CD14-positive monocyte (primary cell): ENCODE measurements around a stretch of chr13.

DNA sequence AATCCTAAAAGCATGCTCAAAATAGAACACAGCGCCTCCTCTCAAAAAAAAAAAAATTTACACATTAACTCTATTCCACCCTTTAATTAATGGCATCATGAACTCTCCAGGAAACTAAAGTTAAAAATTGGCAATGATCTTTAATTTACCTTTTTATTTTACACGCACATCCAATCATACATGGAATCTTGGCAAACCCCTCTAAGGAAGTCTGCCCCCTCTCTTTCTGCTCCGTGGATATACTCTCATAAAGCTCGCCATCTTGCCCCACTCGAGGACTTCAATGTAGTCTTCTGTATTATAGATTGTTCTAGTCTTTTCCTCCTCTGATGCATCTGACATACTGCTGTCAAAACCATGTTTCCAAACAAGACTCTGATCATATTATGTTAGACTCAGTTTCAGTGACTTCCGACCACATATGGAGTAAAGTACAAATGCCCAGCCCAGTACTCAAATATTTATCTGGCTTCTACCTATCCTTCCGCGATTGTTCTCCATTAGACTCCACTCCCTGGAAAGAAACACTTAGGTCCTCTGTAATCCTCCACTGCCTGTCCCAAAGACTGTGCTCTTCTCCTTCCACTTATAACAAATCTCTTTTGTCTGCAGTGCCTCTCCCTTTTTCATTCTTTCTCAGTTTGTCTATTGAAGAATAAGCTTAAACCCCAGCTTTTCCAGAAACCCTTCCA lies 439.7 kb downstream of the EFNB2 start:
- CAGE, long polyA plus RNA = no peak

DNA sequence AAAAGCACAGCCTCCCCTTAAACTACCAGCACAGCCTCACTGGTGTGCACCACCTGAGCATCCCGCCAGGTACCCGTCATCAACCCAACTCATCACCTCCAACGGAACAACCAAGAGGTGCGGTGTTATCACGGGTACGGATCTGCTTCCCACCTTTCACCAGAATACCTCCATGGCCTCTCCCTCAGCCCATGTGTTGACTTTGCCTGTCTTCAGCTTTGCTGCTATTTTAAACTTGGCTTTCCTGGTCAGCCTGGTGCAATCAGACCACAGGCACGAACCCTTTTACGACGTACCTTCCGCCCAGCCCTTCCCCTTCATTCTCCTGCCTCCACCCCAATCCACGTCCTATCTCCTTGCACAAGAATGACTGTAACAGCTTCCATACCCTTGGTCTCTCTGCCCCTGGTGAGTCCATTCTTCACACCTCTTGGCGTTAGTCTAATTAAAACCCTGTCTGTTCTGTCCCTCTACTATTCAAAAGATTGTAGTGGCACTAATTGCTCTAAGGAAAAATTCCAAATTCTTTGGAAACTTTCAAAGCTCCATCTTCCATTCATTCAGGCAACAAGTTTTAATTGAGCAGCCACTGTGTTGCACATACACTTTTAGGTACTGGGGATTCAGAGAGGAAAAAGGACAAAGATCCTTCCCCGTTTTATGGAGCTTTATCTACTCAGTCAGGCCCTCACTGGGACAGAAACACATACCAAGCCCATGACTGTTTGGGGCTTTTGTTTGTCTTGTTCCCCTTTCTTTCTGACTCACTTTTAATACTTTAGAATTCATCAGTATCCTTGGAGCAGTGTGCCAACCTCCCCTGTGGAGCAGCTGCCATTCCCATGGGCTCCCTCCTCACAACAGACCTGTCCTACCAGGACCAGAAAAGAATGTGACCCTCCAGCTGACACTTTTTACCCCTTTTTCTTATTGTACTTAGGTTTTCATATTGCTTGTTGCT lies 431.5 kb downstream of the EFNB2 start:
- CAGE, long polyA plus RNA = no peak

GRCh38 chr13:106376229-106376786 lies 159.2 kb downstream of the EFNB2 start:
- CAGE, long polyA plus RNA = no peak

DNA sequence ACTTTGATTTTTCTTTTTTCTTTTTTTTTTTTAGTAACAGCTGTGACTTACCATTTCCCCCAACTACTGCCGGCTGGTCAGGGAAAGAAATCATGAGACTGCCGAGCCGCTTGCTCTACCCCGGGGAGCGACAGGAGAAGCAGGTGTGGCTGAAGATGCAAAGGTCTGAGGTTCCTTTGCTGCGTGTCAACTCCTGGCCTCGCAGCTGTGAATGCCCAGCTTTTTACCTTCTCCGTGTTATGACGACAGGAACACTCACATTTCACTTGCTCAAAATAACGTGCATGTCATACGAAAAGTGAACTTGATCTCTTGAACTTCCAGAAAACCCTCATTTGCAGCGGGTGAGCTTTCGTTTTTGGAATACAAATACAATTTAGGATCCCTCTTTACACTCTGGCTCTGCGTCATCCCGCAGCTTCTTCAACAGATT lies 117.9 kb downstream of the EFNB2 start:
- CAGE, long polyA plus RNA = no peak

- CAGE, long polyA plus RNA = no peak
These were observed 41.8 kb downstream of the EFNB2 start for GRCh38 chr13:106493457-106494214.

- CAGE, long polyA plus RNA = no peak
These were observed 22.6 kb downstream of the EFNB2 start for GRCh38 chr13:106512819-106513354.

DNA sequence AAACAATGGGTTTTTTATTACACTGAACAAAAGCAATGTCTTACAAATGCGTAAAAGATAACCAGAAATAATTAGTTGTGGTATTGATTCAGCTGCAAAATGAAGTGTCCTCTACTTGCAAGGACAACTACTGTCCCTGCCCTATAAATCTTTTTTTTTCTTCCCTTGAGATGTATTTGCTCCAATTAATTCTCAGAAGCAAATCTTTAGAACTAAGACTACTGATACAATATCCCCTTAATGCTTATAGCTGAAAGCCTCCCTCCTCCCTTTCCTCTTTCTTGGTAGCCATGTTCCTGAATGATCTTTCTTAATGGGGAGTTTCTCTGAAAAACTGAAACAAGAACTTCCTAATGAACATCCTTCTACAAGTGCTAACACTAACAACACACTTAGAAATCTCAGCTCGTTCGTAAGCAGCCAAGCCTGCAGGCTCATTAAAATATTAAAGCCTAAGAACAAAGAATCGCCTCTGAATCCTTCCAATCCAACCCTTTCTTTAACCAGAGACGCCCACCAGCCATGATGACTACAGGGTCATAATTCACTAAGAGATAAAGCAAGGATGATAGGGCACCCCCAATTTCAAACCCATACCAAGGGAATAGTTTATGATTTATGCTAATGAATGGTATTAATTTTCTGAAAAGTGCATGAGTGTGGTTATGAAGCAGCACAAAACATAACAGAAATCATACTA lies 22.0 kb downstream of the EFNB2 start:
- CAGE, long polyA plus RNA = no peak

GRCh38 chr13:106522962-106523242 lies 12.6 kb downstream of the EFNB2 start:
- CAGE, long polyA plus RNA = no peak

- CAGE, long polyA plus RNA = no peak
These were observed 15.4 kb upstream of the EFNB2 start for GRCh38 chr13:106550768-106551417.

DNA sequence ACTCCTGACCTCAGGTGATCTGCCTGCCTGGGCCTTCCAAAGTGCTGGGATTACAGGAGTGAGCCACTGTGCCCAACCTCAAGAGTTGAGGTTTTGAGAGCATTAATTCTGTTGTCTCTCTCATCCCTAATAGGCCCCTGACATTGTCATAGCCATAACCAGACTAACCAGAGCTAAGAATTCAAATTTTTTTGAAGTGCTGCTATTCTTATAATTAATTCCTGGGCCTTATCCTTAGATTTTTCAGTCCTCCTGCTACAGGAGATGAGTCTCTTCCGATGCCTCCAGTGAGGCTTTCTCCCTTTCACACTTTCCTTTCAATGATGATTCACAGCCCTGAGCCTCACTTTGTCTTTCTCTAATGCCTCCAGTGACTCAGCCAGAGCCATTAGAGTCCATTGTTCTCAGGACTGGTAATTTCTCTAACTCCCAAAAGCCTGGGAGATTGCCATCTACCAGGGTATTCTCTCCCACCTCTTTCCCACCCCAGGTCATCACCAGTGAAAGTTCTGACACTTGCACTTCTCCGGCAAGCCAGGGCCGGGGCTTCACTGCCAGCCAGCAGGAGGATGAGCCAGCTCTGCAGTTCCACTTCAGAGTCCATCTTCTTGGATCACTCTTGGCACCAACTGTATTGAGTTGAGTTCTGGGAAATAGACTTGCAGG lies 49.6 kb upstream of the ARGLU1 start:
- CAGE, long polyA plus RNA = no peak

- CAGE, long polyA plus RNA = no peak
These were observed 338.0 kb upstream of the ARGLU1 start for GRCh38 chr13:106905791-106906403.

DNA sequence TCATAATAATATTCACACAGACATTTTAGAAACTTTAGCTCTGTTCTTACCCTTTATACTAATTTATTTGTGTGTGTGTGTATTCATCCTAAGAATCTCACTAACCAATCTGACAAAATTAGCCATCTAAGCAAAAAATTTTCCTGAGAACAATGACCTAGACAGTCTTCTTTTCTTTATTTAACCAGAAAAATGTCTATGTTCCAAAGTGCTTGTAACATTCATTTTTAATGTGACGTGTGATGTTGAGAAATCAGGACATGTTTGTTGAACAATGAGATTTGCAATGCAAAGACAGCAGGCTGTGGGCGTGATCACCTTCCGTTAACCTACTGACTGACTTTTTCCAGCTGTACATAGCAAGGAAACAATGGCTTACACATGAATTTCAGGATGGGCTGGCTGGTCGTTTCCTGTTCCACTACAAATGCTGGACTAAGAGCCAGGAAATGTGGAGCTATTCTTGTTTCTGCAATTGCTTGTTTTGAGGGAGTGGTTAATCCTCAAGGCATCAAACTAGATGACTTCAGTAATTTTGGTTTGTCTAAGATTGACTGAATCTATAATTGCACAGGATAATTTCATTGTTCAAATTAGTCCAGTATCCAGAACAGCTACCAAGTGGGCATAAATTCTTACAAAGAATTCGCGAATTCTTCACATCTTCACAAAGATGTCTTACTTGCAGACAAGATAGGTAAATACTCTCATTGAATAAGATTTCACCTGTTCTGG lies 634.7 kb upstream of the ARGLU1 start:
- CAGE, long polyA plus RNA = no peak

- CAGE, long polyA plus RNA = no peak
These were observed 617.6 kb downstream of the NALF1 start for GRCh38 chr13:107249707-107250122.

DNA sequence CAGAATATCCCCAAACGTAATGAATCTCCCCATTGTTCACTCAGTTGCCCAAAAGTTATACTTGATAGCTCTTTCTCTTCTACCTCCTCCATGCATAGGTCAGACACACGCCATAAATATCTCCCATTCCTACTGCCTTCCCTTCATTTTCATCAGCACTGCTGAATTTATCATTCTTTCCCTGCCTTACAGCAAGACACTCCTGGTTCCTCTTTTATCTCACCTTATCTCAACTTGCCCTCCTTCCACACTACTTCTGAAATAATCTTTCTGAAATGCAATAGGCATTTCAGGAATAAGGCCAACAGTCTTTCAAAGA lies 333.9 kb downstream of the MYO16 start:
- CAGE, long polyA plus RNA = no peak

DNA sequence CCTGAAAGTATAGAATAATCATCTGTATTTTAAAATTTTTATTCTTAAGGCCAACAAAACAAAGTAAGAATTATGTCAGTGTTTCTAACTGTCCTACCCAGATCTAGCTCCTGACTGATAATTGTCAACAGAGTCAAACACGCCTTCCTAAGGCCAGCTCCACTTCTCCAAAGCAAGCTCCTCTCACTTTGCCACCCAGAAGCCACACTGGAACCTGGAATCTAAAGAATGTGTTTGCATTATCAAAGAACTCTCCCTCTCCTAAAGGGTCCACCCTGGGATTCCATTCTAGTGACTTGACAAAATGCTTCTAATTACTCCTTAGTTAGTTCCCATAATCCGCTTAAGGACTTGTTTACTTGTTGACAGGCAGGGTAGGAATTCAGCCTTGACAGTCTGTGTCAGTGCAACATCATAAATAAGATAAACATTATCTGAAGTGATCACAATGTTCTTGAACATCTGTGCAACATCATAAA lies 512.3 kb downstream of the IRS2 start:
- CAGE, long polyA plus RNA = no peak

DNA sequence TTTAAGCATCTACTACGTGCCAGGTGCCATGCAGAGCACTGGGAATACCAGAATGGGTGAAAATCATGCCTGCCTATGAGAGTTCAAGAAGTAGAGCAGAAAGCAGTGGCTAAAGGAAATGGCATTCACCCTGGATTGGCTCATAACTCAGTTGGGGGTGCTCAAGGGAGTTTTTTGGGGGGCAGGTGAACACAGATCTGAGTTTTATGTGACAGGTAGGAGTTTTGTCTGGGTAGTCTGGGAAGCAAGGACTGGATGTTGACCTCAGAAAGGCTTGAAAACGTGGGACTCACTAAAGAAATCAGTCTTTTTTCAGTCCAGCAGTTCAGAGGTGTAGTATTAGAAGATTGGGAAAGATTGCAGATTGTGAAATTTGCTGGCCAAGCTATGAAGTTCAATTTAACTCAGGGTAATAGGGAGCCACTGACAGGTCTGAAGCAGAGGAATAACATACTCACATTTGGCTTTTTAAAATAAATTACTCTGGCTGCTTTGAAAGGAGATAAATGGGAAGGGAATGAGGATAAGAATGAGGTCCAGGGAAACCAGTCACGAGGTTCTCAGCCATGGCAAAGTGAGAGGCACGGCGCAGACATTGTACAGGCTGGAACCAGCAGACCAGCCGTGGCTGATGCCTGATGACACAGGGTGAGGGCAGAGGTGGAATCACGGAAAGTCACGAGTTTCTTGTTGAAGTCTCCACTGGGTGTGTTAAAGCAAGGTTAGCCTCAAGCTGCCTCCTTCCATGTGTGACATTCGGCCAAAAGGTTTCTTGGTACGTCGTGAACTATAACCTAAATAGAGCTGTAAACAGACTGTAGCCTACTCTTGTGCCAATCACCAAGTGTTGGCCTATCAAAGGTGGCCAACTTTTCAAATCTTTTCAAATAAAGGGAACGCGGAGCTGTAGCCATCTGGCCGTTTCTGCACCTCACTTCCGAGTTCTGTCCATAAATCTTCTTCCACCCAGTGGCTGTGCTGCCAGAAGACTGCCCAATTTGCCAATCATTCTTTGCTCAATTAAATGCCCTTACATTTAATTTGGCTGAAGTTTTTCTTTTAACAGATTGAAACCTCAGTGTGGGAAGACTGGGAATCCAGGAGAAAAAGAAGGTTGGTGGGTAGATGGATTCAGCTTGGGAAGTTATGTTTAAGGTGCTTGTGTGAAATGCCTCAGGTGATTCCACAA lies 377.6 kb downstream of the IRS2 start:
- CAGE, long polyA plus RNA = no peak

- CAGE, long polyA plus RNA = no peak
These were observed 136.6 kb downstream of the IRS2 start for GRCh38 chr13:109649756-109650204.

GRCh38 chr13:109781509-109782119 lies 4.8 kb downstream of the IRS2 start:
- CAGE, long polyA plus RNA = no peak

DNA sequence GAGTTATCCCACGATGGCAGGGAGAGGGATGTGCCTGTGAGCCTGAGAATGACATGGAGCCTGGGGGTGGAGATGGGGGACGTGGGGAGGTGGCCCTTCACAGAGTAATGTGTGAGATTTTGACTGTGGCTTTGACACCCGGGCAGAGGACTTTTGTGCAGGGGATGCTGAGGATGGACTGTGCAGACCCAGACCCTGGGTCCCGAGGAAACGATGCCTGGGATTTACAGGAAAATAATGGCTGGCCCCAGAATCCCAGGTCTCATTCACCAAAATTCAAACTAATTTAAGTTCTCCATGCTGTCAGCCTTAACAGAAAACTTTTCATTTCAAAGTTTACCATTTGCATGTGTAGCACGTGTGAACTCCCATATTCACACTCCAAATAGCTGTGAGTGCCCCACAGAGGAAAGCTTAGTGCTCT lies 215.9 kb upstream of the IRS2 start:
- CAGE, long polyA plus RNA = no peak

- CAGE, long polyA plus RNA = no peak
These were observed 237.7 kb upstream of the IRS2 start for GRCh38 chr13:110024120-110024376.